ENCODE data around the genes ZSCAN12, SCAND3, OR14J1 and TRIM31.

DNA sequence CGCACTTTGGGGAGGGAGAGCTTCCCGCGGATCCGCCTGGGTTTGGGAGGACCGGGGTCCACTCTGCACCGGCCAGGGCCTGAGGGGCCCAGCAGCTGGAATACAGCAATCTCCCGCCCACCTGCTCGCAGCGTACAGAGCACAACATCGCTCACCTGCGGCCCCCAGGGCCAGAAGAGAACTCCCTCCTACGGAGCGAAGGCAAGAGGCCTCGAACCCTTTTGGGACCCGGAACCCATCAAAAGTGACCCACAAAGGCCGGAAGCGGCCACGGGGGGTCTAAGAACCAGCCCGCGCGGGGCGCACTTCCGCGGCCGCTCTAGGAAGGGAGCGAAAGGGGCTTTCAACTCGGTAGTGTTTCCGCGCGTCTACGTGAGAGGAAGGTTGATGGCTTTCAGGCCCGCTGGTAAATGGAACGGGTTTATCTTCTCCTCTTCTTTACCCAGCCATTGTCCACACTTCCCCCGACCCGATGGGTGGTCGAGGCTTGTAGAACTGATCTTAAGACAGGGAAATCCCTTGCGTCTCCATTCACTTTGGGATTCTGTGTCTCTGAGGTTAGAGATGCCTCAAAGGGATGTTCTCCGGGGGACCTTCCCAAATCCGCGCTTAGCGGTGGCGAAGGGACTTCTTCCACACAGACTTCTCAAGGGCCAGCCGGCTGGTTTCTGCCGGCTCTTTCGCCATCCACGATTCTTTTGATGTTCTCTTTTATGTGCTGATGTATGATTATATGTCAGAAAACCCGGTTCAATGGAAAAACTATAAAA is at the start of gene ZSCAN12:
Gene ZSCAN12 (minus strand): TSS at position 246 of the 770 bp plus-strand sequence.
- RRBS, result 26% methylated on average over 6 of the region's 47 CpGs

- RRBS, result no CpG with 5 or more reads among the region's 34 CpGs
These were observed 17.0 kb downstream of the GPX5 start for GRCh38 chr6:28542270-28543487.

GRCh38 chr6:28555146-28555581 is 29.5 kb downstream of the GPX5 start:
- RRBS, result no CpG with 5 or more reads among the region's 2 CpGs

DNA sequence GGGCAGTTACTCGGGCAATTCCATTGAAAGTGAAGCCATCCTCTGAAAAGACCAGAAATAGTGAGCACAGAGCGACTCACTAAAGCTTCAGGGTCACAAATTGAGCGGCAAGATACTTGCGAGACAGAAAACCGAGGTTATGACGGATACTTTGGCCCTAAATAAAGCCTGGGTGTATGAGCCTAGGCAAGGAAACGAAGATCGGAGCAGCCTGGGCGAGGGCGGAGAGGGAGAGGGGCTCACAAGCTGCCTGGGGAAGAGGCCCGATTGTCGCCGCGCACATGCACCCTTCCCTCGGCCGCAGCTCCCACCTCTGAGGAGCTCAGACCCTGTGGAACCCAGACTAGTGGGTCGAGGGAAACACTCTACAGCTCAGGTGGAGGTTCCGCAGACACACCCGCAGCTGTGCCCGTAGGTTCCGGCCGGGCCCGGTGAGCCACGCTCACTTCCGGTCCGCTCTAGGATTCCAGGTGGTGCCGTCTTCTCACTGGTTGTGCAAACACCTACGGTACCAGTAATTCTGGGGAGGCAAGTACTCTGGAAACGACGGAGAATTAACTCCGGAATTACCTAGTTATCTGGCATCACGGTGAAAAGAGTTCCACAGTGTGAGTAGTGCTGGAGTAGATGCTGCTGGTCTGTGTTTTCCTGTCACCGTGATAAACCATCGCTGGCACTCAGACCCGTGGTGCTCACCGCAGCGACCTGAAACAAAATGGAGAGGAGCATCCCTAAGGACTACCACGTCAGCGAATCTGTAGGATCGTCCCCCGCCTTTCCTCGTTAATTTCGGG is at the start of gene SCAND3:
Gene SCAND3 (minus strand): TSS at position 407 of the 794 bp plus-strand sequence.
- RRBS, result 80% methylated on average over 3 of the region's 43 CpGs

- RRBS, result no CpG with 5 or more reads among the region's 12 CpGs
These were observed 138.7 kb upstream of the SCAND3 start for GRCh38 chr6:28725502-28726562.

- RRBS, result no CpG with 5 or more reads among the region's 17 CpGs
These were observed 58.2 kb downstream of the TRIM27 start for GRCh38 chr6:28865554-28865964.

- RRBS, result no CpG with 5 or more reads among the region's 2 CpGs
These were observed 1.3 kb downstream of the TRIM27 start for GRCh38 chr6:28922643-28922800.

GRCh38 chr6:29011220-29011985 is 6.3 kb upstream of the ZNF311 start:
- RRBS, result no CpG with 5 or more reads among the region's 38 CpGs

DNA sequence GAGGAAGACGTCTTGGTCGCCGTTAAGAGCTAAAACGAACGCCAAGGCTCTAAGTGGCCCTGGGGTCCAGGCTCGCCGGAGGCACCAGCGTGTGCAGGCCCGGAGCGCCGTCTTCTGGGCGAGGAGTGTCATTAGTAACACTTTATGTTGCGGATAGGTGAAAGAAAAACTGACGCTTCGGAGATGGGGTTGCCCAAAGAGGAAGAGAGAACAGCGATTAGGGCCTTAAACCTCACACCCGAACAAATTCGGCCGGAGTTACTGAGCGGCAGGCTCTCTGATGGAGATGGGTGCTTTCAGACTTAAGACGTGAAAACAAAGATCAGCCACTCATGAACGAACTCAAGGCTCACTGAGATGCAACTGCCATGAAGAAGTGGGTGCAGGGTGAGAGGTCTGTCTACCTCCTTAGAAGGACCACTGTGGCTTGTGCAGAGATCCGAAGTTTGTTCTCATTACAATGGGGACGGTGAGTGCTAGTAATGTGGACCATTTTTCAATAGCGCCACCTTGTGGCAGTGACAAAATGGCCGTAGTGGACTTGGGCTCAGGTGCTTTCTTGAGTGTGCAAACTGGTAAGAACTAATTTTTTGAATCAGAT is 11.8 kb upstream of the ZNF311 start:
- RRBS, result no CpG with 5 or more reads among the region's 26 CpGs

DNA sequence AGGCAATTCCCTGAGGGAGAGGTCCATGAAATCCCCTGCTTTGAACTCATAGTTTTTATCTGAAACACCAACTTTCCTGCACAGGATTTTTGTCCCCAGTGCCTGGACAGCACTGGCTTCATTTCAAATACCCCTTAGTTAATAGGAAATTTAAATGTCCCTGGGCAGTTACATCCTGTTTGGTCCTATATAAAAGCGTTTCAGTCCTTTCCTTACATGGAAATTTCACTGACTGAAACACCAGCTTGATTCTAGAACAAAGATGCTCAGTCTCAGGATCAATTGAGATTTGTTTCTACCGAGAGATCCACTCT is at the start of gene OR14J1:
Gene OR14J1 (plus strand): TSS at position 229 of the 314 bp plus-strand sequence.
- RRBS, result no CpG with 5 or more reads among the region's 2 CpGs

GRCh38 chr6:29625411-29626244 is 7.4 kb downstream of the GABBR1 start:
- RRBS, result no CpG with 5 or more reads among the region's 8 CpGs

GRCh38 chr6:29627944-29628551 is 4.9 kb downstream of the GABBR1 start:
- RRBS, result no CpG with 5 or more reads among the region's 48 CpGs

- RRBS, result no CpG with 5 or more reads among the region's 6 CpGs
These were observed 615 bp upstream of the GABBR1 start for GRCh38 chr6:29633626-29633970.

- RRBS, result no CpG with 5 or more reads among the region's 3 CpGs
These were observed 4.6 kb downstream of the HLA-F start for GRCh38 chr6:29727609-29728424.

GRCh38 chr6:29748874-29749686 is 25.8 kb downstream of the HLA-F start:
- RRBS, result no CpG with 5 or more reads among the region's 39 CpGs

GRCh38 chr6:29907933-29908452 is 34.3 kb upstream of the HLA-A start:
- RRBS, result no CpG with 5 or more reads among the region's 5 CpGs

DNA sequence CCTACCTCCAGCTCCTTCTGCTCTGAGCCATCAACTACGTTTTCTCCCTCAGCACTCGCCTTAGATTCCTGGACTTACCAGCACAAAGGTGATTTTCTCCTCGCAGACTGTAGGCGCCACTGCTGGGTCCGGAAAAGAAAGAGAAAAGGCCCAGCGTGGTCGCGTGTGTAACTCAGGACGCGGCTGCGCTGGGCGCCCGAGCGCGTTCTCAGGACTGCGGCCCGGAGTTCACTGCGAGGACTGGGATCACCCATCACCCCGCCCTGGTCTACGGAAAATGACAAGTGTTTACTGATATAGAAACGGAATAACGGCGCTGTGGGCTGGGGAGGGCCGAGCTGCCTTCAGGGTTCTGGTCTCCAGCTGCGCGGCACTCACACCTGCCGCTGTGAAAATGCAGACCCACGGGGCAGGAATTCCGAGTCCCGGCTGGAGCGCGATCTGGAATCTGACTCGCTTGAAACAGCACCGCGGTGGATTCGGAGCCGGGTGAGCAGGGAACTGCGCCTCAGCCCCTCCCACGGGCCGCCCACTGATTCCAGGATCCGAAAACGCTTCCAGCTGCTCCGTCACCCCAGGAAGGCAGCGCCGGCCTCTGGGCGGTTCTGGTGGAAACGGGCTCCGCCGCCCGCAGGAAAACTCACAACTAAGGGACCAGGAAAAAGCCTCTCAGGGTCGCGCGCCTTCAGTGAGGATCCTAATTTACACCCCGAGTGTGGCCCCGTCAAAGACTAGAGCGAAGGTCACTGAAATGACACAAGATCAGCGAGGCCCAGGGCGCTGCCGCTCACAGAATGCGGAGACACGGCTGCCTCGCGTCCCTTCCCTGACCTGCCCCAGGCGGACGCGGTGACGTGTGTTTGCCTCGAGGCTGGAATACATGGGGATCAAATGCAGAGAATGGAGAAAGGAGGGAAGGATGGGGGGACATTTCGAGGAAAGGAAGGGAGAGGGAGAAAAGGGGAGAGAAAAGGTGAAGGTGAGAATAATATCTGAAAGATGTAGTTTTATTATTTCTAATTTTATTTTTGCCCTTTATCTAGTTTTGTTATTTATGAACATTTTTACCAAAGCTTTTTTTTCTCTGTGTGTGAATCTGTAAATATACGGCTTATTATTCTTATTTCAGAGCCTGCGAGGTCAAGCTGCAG is 34.6 kb downstream of the HLA-A start:
- RRBS, result 6% methylated on average over 9 of the region's 71 CpGs

- RRBS, result no CpG with 5 or more reads among the region's 11 CpGs
These were observed 508 bp downstream of the TRIM31 start for GRCh38 chr6:30112160-30113003.

DNA sequence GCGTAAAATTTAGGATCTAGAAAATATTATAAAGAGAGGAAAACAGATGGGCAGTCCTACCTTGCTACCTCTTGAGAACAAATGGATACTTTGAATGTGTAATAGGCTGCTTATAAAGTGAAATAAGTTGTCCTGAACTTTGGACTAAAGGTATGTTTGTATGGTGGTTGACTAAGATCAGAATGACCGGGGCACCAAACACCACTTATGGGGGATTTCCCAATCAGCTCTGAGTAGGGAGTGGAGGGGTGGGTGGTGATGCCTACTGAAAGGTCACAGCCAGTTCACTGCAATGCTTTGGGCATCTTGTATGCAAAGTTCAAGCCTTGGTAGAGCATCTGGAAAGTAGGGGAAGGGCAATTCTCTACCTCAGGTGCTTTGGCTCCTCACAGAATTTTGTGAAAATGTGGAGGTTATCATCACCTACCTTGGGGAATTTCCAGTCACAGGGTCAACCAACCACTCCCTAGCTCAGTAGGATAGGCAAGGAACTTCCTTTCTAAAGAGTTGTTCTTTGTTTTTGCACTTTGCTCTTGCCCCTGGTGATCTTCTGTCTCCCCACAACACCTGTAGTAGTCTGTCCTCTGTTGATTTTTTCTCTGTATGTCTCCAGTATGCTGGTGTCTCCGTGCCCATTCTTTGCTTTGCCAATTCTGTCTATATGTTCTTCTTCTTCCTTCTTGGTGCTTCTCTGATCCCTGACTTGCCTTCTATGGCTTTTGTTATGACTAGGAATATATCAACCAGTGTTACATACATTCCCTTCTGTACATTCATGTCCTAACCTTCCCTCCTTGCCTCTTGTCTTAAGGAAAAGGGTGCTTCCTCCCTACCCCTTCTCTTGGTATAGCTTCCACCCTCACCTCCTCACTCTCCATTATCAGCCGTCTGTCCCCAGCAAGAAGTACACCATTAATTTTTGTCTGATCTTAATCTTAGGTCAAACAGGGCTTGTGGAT is at the start of gene TRIM31:
Gene TRIM31 (minus strand): TSS at position 87 of the 959 bp plus-strand sequence.
- RRBS, result no CpG with 5 or more reads among the region's 4 CpGs

DNA sequence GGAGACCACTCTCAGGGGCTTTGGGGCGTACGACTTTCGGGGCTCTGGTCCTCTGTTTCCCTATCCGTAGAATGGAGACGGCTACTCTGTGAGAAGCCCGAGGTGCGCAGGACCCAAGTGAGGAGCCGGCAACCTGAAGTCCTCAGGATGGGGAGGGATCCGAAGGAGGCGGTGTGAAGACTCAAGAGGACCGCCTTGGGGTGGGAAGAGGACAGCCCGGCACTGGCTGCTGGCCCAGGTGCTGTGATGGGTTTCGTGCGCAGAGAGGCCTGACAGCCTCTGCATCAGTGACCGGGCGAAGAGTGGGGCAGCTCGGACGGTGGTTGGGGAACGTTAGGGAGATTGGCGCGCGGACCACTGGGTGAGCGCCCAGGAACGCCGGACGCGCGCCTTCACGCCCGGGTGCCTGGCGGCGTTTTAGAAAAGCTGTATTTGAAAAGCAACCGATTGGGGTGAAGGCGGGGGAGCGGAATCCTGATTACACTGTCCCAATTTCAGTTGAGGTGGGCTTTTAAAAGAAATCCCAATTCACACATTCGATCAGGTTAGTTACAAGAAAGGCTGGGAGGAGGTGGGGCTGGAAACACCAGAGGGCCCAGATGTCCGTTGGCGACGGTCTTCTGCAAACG is 8.7 kb upstream of the TRIM40 start:
- RRBS, result 97% methylated on average over 15 of the region's 40 CpGs

Data from NB4 (cell line).